Urinary bladder (tissue), 3 donors: ENCODE data around the gene SLC11A1.

DNA sequence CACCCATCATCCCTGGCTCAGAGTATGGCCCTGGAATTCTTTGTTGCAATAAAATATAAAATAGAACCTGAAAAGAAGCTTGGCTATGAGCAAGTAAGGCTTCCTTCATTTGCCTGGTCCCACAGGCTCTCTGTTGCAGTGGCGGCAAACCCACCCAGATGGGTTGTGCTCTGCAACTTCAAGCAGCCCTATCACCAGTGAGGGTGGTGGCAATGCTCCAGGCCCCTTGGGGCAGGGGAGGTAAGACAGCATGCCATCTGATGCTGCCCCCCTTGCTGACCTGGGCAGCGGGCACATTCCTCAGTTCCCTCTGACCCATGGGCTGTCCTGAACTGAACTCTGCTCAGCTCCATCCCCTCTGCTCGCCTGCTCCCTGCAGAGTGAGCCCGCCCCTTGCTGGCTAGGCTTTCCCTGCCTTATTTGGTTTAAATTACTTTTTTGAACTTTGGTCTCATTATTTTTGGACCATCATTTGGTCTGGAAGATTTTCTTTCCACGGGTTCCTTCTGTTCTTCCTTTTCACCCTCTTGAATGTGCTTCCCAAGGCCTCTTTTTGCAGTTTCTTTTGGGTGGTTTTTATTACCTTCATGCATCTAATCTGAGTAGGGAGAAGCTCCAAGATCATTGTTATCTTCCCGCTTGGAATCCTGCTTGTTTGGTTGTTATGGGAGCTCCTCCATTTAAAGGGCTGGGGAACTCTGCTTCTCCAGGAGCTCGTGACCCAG is 565.5 kb downstream of the TNS1 start:
- PRO-cap = no peak
- RAMPAGE, long total RNA = no peak

DNA sequence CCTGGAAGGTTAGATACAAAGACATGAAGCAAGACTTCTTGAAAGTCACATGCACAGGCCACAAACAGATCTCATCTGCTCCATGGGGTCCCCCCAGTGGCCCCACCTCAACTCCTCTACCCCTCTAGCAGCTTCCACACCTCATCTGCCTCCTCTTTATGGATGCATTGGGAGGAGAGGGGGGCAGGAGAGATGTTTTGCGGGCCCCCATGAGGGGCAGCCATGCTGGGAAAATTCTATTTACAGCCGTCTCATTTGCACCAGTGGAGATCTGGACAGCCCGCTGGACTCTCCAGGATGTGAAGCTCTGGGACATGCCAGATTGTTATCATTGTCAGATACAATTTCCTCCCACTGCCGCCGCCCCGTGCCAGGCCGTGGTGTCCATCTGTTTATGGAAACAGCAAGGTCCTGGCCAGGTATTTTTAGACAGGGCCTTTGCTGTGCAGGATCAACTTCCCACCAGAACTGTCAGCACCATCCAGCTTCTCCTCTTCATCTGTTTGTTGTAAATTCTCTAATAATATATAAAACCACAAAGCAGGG is 398.4 kb downstream of the TNS1 start:
- PRO-cap = no peak
- RAMPAGE, long total RNA = no peak

DNA sequence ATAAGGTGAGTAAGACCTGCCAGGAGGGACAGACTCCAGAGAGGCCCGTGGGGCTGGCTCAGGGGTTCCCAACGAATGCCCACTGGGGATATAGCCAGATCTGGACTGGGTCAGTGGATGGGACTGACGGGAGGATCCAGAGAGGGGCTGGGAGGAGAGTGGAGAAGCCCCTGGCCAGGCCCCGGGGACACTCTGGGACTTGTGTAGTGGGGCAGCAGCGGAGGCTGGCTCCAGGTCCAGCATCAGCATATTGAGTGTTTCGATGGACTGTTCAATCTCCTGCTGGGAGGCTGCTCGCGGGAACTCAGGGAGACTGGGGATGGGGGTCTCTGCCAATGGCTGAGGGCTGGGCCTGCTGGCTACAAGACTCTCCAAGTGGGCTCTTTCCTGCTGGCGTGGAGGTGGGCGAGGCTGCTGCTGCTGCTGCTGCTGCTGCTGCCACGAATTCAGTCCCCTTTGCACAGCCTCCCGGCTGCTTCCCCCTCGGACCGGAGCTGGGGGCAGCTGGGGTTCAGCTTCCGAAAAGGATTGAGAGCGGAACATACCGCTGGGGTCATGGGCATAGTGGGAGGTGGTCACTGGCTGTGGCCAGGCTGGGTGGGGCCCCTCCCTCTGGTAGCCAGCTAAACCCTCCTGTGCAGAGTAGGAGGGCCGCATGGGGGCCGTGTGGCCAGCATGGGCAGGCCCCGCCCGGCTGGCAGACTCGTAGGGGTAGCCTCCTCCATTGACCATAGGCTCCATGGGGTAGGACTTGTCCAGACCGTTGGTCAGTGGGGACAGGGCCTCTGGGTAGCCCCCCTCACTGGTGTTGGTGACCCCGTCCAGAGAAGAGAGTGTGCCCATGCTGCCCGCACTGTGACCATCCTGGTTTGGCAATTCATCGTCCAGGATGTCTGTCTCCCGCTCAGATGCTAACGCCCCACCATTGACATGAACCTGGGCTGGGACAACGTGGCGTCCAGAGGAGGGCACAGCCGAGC is 154.8 kb downstream of the TNS1 start:
- PRO-cap = no peak
- RAMPAGE, long total RNA = start-site peak on the minus strand centred at position 269 of the sequence, 218 bp wide, 25 and 63 reads in 2 replicates; start-site peak on the minus strand centred at position 680 of the sequence, 109 bp wide, 65 and 60 reads in 2 replicates

DNA sequence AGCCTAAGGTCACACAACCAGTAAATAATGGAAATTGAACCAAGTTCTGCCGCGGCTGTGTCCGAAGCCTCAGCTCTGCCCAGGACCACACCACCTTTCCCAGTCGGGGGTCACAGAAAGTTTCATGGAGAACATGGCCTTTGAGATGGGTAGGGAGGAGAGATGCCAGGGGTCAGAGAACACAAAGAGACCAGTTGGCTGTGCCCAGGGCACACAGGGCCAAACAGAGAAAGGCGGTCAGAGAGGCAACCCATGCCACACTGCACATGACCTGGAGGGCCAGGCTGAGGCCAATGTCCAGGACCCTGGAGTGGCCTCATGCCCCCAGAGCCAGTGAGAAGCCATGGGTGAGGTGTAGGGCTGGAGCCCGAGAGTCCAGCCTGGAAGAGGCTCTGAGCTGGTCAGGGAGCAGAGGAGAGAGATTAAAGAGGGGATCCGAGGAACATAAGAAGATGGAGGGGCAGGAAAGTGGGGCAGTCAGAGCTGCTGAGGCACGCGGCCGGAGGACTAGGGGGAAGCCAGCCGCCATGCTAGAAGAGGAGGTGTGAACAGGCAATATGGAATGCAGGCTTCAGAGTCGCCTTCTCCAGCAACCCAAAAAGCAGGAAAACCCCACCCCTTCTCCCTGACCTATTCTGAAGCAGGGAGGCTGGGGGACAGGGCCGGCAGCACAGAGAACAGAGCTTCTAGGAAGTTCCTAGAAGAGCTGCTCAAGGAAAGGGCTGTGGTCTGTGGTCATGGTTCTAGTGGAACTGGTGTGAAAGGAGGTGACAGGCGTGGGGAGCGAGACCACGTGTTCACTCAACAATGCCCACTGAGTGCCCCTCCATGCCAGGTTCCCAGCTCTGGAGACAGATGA is 72.3 kb downstream of the TNS1 start:
- PRO-cap = bidirectional peak, plus-strand start at position 689 of the sequence, minus-strand start at position 556 of the sequence
- RAMPAGE, long total RNA = no peak

DNA sequence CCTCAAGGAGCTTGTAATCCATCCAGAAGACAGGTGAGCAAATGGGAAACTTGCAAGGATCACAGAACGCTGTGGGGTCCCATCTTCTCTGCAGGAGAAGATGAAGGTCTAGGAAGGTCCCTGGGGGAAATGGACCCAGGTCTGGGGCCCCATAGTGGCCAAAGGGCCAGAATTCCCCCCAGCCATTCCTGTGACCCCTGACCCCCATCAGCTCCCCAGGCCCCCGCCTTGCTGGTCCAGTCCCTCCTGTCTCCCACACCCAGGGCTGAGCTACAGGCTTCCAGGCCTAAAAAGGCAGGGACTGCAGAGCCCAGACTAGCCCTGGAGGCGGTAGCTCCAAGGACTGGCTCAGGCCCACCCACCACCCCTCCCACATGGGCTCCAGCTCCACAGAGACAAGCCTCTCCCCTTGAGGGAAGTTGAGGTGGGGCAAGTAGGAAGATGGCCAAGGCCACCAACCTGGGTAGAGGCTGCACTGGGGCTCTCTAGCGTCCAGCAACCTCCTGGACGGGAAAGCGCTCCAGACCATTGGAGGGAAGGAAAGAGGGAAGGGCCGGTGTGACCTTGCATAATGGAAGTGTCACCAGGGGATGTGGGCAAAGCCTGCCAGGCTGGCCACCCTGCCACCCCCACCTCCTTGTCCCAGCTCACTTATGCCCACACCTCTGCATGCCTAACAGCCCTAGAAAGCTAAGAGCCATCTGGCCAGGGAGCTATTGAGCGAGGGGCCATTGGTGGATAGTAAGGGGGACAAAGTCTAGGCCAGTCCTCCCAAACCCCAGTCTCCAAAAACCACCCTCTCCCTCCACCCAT is 63.1 kb downstream of the TNS1 start:
- PRO-cap = bidirectional peak, plus-strand start at position 436 of the sequence, minus-strand start at position 261 of the sequence
- RAMPAGE, long total RNA = no peak

- PRO-cap = unidirectional peak, plus-strand start at chr2:218000345
- RAMPAGE, long total RNA = no peak
Observed at GRCh38 chr2:217999927-218000721, 2.7 kb downstream of the TNS1 start.

DNA sequence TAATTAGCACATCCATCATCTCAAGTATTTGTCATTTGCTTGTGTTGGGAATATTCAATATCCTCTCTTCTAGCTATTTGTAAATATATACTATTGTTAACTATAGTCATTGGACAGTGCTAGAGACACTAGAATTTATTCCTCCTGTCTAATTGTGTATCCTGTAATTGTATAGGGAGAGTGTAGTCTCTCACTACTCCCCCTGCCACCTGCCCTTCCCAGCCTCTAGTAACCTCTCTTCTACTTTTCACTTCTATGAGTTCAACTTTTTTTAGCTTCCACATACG is 23.0 kb upstream of the RUFY4 start:
- PRO-cap = no peak
- RAMPAGE, long total RNA = no peak

DNA sequence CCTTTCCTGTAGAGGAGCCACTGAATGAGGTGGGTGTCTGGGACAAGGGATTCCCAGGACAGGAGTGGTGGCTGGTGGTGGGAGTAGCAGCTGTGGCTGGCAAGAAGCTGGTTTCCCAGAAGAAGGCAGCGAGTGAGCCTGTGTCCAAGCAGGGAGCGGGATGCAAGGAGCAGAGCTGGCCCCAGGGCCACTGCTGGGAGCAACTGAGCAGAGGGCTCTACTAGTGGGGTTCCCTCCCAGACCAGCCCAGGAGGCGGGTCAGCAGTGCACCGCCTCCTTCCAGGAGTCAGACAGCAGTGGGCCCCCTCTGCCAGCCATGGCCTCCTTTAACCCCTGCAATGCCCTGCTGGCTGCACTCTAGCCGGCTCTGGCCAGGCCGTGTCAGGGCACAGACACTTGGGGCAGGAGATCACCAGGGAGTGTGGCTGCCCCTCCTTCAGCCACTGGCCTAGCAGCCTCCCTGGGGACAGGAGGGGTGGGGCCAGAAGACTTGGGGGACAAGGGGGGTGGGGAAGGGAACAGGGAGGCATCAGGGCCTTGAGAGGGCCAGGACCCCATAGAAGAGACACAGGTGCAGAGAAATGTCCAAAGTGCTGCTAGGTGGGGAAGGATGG is 3.4 kb upstream of the RUFY4 start:
- PRO-cap = no peak
- RAMPAGE, long total RNA = no peak

DNA sequence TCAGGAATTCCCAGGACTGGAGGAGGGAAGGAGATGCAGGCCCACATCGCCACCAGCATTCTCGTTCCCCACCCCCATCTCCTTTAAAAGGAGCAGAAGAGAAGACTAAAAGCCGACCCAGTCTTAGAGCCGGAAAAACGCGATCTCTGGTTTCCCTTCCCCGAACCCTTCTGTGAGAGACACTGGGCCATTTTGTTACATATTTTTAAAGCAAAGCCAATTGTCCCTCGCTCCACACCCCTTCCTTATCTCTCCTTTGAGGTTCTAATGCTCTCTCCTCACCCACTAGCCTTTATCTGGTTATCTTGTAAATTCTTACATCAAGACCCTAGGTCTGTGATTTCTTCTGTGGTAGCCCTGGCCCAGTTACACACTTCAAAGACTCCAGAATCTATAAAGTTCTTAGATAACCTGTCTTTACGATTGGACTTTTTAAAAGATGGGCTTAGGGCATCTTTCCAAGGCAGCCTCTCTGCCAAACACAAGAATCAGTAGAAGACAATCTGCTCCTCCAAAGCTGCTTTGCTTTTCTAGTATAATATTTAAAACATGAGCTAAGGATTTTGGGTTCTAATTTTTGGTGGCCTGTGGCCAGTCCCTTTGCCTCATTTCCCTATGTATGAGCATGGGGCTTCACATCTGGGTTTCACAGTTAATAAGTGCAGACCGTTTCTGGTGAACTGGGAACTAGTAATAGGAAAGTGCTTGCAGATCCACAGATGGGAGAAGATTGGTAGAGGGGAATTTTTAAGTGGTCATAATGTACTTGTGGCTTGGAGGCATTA is 1.2 kb downstream of the ARPC2 start:
- PRO-cap = bidirectional peak, plus-strand start at position 120 of the sequence, minus-strand start at position 60 of the sequence
- RAMPAGE, long total RNA = no peak

- PRO-cap = unidirectional peak, minus-strand start at chr2:218219448
- RAMPAGE, long total RNA = no peak
Observed at GRCh38 chr2:218219293-218219544, 2.2 kb downstream of the ARPC2 start.

GRCh38 chr2:218258814-218260210 is 1.5 kb upstream of the GPBAR1 start:
- PRO-cap = bidirectional peak, plus-strand start at chr2:218259234, minus-strand start at chr2:218259135; unidirectional peak, minus-strand start at chr2:218259694; unidirectional peak, minus-strand start at chr2:218259743; bidirectional peak, plus-strand start at chr2:218259889, minus-strand start at chr2:218259743
- RAMPAGE, long total RNA = no peak

- PRO-cap = no peak
- RAMPAGE, long total RNA = no peak
Observed at GRCh38 chr2:218278173-218278543, 7.8 kb downstream of the PNKD start.

- PRO-cap = no peak
- RAMPAGE, long total RNA = no peak
Observed at GRCh38 chr2:218281920-218283352, 9.9 kb downstream of the TMBIM1 start.

DNA sequence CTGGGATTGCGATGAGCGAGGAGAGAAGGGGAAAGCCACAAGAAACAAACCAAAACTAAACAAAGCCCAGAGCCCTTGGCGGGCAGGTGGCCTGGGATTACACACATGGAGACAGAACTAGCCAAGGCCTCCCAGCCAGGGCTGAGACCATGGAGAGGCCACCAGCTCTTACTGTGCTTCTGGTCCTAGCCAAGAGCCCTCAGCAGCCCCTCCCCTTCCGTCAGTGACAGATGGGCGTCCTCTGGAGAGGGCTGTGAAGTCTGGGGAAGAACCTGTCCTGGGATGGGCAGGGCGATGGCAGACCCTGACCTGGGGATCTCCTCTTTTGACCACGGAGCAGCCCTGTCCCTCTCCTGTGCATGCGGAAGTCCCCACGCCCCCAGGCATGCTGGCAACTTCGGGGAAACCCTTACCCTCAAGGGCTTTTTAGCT is 27.3 kb upstream of the CATIP start:
- PRO-cap = no peak
- RAMPAGE, long total RNA = no peak

- PRO-cap = no peak
- RAMPAGE, long total RNA = no peak
Observed at GRCh38 chr2:218329768-218330912, 26.5 kb upstream of the CATIP start.

DNA sequence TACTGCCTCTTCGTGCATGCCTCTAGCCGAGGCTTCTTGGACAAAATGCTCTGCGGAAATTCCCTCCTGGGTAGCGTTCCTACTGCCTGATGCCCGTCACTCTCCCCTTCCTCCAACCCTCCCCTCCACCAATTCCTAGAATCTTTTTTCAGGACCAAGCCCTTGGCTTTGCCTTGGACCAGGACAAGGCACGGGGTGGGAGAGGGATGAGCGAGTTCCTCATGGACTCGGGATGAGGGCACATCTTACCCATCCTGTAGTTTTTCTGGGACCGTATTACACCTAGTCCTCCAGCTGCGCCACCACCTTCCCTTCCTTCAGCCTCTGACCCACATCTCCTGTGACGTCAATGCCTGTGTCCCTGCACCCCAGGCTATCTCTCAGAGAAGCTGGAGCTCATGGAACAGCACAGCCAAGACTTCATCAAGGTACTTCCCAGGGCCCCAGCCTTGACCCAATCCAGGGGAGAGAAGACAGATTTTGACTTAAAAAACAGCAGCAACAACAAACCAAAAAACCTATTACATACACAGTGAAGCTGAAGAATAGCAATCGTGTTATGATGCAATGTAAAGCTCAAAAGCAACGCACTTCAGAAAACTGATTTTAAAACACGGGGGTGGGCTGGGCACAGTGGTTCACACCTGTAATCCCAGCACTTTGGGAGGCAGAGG is 1.1 kb downstream of the CATIP start:
- PRO-cap = no peak
- RAMPAGE, long total RNA = no peak

GRCh38 chr2:218381617-218382516 is at the start of gene SLC11A1:
Gene SLC11A1, plus strand, starts transcription at chr2:218382273.
- PRO-cap = unidirectional peak, plus-strand start at chr2:218382011; unidirectional peak, plus-strand start at chr2:218382288
- RAMPAGE, long total RNA = no peak

GRCh38 chr2:218397713-218398280 is 1.9 kb upstream of the CTDSP1 start:
- PRO-cap = bidirectional peak, plus-strand start at chr2:218397825, minus-strand start at chr2:218397797; bidirectional peak, plus-strand start at chr2:218398233, minus-strand start at chr2:218398133
- RAMPAGE, long total RNA = no peak

- PRO-cap = bidirectional peak, plus-strand start at chr2:218400058, minus-strand start at chr2:218399878
- RAMPAGE, long total RNA = no peak
Observed at GRCh38 chr2:218399980-218400180, 212 bp downstream of the CTDSP1 start.

DNA sequence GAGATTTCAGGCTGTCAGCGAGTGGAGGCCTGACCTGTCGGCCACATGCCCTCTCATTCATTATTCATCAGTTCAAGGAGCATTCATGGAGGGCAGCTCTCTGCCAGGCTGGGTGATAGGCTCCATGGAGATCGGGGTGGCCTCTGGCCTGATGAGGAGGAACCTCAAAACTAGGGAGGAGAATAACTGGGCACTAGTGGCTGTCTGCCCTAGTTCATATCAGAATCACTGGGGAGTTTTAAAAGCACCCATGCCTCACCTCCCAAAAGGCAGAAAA is 3.7 kb downstream of the VIL1 start:
- PRO-cap = no peak
- RAMPAGE, long total RNA = no peak